Heart (tissue), 3 donors: ENCODE measurements around a stretch of chr9.

- RAMPAGE, long total RNA, 2 experiments, result no peak in any of the 2 experiments
Observed at GRCh38 chr9:131403349-131403822, 9.5 kb downstream of the PRRC2B start.

GRCh38 chr9:131421614-131421857 is 27.6 kb downstream of the PRRC2B start:
- RAMPAGE, long total RNA, 2 experiments, result no peak in any of the 2 experiments

DNA sequence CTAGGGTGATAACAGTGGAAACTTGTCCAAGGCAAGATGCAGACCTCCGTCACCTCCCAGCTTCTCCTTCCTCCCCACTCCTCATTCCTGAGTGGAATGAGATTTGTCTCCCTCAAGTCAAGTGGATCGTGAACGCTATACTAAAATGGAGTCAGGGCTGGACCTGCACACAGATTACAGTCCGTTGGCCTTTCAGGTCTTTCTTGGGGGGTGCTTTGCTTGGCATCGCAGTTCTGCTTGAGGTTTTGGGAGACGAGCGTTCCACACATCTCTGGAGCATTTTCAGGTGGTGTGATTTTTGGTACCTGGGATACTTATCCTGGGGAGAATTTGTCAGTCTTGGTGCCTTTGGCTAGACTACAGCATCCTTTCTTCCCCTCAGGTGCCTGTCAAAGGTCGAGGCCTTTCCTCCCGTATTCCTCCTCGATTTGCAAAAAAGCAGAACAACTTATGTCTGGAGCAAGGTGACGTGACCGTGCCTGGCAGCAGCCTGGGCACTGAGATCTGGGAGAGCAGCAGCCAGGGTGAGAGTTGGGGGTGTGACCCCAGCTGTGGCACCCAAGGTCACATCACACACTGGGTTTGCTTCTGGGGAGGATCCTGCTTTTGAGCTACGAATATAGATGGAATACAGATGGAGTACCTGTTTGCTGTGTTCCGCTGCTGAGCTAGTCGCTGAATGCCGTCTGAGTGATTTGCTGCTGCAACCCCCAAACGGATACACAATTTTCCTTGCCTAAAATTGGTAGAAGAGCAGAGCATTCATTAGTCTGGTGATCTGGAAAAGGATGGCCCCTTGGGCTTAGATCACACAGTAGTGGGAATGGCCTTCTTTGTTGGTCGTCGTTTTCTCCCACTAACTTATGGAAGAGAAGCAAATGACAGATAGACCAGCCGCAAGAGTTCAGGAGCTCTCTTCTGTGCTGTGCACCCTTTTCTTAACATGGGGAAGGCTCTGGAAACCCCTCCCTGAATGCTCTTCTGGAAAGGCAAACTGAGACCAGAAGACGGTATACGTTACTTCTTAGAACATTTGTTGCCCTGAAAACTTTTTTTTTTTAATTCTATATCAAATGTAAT is 23.5 kb upstream of the POMT1 start:
- RAMPAGE, long total RNA, 2 experiments, result no peak in any of the 2 experiments

- RAMPAGE, long total RNA, 2 experiments, result no peak in any of the 2 experiments
Observed at GRCh38 chr9:131497109-131497645, 5.5 kb upstream of the POMT1 start.

DNA sequence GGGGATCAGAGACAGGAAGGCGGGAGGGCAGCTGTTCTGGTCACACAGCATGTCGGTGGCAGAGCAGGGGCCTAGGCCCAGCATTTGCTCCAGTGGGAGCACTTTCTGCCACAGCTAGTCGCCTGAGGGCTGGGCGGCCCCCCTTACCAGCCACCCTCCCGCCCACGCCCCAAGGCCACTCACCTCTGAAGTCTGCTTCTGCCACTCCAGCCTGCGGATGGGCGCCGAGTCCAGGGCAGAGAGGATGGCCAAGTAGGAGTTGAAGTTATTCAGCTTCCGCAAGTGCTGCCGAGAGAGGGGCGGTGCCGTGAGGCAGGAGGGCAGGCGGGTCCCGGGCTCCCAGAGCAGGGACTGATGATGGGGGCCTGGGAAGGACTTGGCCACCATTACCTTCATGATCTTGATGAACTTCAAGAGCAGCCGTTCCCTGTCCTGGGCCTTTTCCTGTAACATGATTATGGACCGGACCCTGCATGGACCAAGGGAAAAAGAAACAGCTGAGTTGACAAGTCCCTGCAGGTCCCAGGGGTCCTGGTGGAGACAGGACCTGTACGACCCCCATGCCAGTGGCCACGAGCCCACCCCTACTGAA is 38.9 kb downstream of the PRRT1B start:
- RAMPAGE, long total RNA, 2 experiments, result no peak in any of the 2 experiments

DNA sequence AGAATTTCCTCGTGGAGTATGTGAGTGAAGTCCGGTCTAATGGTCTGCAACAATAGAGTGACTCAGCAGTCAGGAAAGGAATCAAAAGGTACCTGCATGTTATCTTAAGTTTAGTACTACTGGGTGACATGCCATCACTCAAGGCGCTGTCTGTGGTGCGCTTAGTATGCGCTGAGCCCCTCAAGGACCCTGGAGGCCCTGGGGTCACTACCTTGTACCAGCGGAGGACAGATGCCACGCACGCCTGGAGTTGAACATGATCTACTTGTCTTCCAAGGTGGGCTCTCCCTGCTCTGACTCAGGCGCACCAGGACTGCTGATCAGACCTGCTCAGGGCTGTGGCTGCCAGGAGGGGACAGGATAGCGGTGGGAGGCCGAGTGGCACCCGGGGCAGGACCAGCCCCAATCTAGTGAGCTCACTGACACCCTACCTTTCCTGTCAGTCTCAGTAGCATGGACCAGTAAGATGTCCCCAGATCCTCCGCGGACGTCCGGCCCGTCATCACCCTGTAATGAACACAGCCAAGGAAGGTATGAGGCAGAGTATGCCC is 50.6 kb downstream of the PRRT1B start:
- RAMPAGE, long total RNA, 2 experiments, result no peak in any of the 2 experiments

DNA sequence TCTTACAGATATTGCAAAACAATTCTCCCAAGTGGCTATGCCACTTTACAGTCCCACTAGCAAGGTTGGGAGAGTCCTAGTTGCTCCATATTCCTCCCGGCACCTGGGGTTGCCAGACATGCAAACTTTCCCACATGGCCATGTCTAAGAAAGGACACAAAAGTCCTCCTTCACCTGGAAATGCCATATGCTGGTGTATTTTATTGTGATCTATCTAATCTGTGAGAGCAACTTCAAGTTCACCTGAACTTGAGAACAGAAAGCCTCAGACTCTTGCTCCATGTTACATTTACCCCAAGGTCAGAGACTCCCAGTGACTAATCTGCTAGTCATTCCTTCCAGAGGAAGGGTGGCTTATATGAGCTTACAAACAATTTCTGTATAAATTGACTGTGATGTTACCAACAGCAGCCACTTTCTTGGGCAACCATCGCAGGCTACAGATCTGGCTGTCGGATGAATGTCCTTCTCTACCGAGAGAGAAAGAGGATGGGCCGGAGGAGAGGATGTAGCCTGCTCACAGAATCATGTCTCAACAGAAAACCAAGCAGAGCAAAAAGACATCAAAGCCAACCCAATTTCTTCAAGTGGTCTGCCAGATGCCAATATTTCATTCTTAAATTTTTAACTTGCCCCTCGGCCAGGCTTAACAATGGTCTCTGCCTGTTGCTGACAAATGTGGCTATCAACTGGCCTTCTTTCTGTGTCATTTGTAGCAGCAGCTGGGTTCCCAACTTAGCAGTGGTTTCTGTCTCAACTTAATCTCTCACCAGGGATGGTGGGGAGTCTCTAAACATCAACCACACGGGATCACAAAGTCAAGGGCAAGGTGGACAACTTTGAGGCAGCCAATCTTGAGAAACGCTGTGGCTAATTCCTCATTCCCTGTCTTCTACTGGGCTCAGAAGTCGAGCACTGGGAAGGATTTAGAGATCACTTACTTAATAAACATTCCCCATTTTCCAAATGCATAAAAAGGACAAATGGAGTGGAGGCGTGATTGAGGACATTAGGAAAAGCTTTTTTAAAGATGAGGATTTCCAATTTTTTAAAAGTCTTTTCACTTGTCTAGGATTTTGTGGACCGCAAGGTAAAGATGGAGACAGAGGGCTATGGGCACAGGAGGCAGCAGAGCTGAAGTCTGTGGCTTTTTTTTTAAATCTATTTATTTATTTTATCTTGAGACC is 81.3 kb downstream of the RAPGEF1 start:
- RAMPAGE, long total RNA, 2 experiments, result no peak in any of the 2 experiments

- RAMPAGE, long total RNA, 2 experiments, result no peak in any of the 2 experiments
Observed at GRCh38 chr9:131685591-131686071, 54.2 kb downstream of the RAPGEF1 start.

DNA sequence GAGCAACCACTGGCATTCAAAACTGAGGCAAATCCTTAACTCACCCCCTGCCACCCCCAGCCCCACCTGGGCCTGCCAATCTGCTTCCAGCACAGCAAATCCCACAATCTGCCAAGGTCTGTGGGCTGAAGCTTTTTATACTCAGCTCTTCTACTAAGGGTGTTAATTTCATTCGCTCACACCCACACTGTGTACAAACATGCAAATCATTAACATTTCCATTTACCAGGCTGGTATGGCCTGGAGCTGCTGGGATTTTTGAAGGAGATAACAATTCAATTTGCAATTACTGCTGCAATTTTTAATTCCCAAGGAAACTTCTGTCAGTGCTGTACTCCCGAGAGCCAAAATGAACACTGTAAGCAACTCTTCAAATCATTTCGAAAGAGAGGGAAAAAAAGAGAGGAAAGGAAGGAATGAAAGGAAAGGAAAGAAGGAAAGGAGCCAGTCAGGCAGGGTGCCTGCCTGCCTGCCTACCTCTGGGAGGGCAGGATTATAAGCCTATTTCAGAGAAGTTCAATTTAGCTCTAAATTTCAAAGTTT is 35.5 kb downstream of the RAPGEF1 start:
- RAMPAGE, long total RNA, 2 experiments, result no peak in any of the 2 experiments

DNA sequence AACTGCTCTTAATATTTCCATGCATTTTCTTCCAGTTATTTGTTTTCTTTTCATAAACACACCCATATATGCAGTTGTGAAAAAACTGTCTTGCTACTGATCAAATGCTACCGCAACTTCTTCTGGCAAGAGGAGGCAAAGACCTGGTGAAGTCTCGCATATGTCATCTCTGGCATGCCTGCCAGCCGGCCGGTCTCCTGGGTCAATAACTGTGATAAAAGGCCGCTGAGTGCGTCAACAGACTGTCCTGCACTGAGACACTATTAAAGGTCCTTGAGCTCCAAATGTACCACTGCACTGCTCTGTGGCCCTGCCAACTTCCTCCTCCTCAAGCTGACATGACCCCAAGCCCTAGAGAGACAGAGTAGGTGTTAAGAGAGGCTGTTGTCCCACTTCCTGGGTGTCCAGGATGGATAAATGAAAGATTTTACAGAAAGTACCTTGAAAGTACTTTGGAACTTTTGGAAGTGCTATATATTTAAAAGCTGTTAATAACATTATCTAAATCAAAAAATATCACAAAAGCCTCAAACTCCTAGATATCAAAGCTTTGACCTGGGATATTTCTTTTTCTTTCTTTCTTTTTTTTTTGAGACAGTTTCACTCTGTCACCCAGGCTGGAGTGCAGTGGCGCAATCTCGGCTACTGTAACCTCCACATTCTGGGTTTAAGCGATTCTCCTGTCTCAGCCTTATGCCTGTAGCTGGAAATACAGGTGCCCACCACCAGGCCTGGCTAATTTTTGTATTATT is 31.5 kb downstream of the RAPGEF1 start:
- RAMPAGE, long total RNA, 2 experiments, result no peak in any of the 2 experiments

GRCh38 chr9:131713967-131714714 is 25.7 kb downstream of the RAPGEF1 start:
- RAMPAGE, long total RNA, 2 experiments, result no peak in any of the 2 experiments

- RAMPAGE, long total RNA, 2 experiments, result no peak in any of the 2 experiments
Observed at GRCh38 chr9:131719229-131719596, 20.7 kb downstream of the RAPGEF1 start.

DNA sequence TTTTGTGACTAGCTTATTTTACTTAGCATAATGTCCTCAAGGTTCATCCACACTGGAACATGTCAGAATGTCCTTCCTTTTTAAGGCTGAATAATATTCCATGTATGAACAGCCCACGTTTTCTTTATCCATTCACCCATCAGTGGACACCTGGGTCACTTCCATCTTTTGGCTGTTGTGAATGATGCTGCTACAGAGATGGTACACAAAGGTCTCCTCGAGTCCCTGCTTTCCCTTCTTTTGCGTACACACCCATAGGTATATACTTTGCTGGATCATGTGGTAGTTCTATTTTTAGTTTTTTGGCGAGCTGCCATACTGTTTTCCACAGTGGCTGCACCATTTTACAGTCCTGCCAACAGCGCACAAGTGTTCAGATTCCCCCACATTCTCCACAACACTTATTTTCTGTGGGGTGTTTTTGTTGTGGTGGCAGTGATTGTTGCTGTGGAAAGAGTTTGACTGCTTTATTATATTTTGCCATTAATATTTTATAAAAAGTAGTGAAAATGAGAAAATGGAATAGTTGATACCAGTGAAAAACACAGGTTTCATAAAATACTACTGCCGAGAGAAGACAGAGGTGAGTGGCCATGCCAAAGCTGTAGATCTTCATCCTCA is 16.2 kb downstream of the RAPGEF1 start:
- RAMPAGE, long total RNA, 2 experiments, result no peak in any of the 2 experiments

DNA sequence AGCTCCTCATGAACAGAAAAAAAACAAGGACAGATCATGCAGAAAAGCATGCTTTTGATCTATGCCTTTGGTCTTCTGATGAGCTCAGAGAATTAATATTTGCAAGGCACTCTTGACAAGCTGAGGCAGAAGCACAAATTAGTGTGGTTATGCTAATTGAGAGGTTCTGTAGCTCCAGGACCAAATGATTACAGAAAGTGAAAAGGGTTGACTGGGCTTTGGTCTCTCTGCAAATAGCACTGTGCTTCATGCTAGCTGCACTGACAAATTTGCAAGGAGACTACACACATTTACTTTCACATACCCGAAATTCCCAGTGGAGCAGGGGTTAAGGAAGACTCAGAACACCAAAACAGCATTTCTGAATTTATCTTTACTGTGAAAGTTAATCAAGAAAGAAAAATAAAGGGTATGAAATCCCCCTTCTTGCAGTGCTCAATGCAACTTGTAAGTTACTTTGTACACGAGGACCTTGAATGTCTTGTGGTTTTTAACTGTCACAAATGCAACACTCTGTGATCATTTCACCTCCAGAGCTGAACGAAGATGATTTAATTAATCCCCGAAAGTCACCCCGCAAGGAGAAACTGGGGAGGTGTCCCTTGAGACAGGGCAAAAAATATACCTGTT is 12.0 kb downstream of the RAPGEF1 start:
- RAMPAGE, long total RNA, 2 experiments, result no peak in any of the 2 experiments

GRCh38 chr9:132233471-132233880 is 71.6 kb downstream of the NTNG2 start:
- RAMPAGE, long total RNA, 2 experiments, result no peak in any of the 2 experiments

DNA sequence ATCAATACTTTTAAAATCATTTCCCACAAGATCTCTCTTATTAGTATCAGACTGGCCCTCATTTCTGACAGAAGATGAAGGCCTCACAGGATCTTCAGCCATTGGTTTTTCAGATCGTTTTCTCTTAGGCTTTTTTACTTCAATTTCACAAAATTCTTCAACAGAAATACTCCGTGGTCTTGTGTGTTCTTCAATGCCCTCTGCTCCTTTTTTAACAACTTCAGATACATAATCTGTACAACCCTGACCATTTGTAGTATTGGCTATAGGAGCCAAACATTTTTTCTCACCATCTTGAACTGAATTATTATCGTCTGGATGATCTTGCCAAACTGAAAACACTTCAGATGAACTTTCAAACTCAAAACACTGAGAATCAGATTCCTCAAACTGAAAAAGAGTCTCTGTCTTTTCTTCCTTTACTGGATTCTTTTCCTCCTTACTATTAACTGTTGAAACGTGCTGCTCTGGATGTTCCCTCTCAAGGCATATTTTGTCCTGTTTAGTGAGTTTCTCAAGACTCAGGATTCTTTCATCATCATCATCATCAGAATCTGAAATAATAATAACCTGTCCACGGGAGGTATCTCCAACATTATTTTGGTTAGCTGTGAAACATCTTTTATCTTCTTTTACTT is 26.7 kb downstream of the SETX start:
- RAMPAGE, long total RNA, 2 experiments, result no peak in any of the 2 experiments

- RAMPAGE, long total RNA, 2 experiments, result no peak in any of the 2 experiments
Observed at GRCh38 chr9:132378247-132378994, 23.6 kb upstream of the SETX start.

GRCh38 chr9:132408506-132408989 is 1.5 kb upstream of the CFAP77 start:
- RAMPAGE, long total RNA, 2 experiments, result no peak in any of the 2 experiments

- RAMPAGE, long total RNA, 2 experiments, result no peak in any of the 2 experiments
Observed at GRCh38 chr9:132545945-132546494, 36.4 kb upstream of the BARHL1 start.

- RAMPAGE, long total RNA, 2 experiments, result no peak in any of the 2 experiments
Observed at GRCh38 chr9:132636716-132637830, 32.7 kb downstream of the DDX31 start.